Ishikawa (cell line): ENCODE measurements around a stretch of chr1.

GRCh38 chr1:220137337-220137955 is 43.5 kb downstream of the IARS2 start:
- RRBS: no CpG with 5 or more reads among the region's 7 CpGs

- RRBS: no CpG with 5 or more reads among the region's 10 CpGs
Observed at GRCh38 chr1:220754674-220755466, 6.7 kb downstream of the MTARC2 start.

- RRBS: no CpG with 5 or more reads among the region's 3 CpGs
Observed at GRCh38 chr1:220779740-220780360, 6.9 kb upstream of the MTARC1 start.

GRCh38 chr1:220781660-220782287 is 4.9 kb upstream of the MTARC1 start:
- RRBS: no CpG with 5 or more reads among the region's 4 CpGs

DNA sequence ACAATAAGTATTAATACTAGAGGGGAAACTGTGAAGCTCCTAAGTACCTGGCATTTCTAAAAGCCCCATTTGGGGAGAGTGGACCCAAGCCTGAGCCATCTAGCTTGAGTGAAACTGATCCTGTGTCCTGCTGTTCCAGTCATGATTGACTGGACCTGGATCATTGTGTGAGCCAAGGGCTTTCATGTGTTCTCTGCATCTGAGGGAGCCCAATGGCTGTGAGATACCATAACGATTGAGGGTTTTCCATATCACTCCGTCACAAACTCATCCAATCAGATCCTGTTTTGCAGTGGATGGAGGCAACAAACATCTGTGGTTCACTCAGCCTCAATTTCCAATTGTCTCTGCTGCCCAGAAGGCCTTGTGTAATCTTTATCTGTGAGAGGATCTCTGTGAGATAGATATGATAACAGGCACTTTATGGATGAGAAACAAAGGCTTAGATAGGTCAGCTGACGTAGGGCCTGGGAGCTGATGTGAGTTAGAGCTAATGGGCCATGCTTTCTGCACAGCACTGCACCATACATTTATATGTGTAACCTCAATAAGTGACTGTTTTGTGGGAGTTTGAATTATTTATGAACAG is 3.3 kb upstream of the MTARC1 start:
- RRBS: no CpG with 5 or more reads among the region's 3 CpGs

DNA sequence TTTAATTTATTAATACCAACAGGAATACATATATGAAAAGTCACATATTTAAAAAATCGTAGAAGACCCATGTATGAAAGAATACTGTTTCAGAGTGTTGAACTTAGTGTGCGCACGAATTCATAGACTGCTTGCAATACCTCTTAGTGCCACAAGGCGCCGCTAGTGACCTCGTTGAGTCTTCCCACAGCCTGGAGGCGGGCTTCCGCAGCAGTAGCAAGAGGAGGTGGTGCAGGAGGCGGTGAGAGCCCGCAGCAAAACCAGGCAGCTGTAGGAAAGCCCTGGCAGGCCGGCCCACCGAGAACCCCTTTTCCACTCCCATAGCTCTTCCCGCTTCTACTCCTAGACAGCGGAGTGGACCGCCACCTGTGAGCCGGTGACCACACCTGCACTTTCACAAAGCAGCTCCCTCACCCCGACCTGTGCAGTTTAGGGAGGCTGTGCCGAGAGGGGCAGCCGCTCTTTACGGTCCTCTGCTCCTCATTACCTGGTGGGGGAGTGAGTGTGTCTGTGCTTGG is 23.5 kb downstream of the MTARC1 start:
- RRBS: 66% methylated on average over 5 of the region's 20 CpGs

GRCh38 chr1:220876381-220877160 is 2.7 kb upstream of the HLX start:
- RRBS: 83% methylated on average over 5 of the region's 32 CpGs

DNA sequence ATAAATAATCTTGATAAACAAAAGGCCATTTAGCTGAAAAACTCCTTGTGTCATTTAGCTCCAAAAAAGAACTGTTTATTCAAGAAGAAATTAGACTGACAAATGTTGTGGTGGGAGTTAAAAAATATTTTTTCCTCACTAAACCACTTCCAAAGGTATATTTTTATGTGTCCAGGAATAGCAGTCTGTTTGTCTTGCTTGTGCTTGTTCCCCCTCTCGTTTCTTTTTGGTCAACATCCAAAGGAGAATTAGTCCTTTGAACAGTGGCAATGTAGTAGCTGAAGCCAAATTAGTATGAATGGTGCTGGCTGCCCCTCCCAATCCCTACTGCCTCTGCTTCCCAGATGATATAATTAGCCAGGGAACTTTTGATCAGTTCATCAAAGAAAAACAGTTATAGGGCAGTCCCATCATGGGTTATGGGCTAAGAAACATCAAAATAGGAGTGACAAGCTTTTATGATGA is 238.9 kb downstream of the HLX start:
- RRBS: no CpG with 5 or more reads among the region's 1 CpG

- RRBS: no CpG with 5 or more reads among the region's 5 CpGs
Observed at GRCh38 chr1:221213000-221213463, 333.8 kb downstream of the HLX start.

- RRBS: no CpG with 5 or more reads among the region's 4 CpGs
Observed at GRCh38 chr1:221793272-221794081, 51.6 kb upstream of the DUSP10 start.

DNA sequence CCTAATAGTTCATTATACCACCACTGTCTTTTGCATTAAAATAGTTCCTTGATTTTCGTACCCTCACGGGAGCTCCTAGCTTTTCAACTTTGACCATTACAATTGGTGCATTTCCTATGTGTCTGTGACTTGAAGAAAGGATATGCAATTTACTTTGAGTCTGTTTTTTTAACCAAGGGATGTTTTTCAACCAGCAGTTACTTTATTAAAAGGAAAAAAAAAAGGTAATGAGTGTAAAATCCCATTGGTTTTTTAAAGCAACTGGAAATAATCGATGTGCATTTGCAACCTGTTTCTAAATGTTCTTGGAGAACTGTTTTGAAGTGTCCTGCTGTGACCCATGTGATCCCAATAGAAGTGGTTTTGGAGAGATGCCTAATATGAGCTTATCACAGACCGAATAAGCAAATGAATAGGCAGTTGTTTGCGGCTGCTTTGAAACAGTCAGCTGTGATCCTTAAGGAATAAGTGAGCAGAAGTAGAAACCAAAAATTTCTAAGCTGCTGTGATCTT is 329.3 kb upstream of the DUSP10 start:
- RRBS: no CpG with 5 or more reads among the region's 5 CpGs

DNA sequence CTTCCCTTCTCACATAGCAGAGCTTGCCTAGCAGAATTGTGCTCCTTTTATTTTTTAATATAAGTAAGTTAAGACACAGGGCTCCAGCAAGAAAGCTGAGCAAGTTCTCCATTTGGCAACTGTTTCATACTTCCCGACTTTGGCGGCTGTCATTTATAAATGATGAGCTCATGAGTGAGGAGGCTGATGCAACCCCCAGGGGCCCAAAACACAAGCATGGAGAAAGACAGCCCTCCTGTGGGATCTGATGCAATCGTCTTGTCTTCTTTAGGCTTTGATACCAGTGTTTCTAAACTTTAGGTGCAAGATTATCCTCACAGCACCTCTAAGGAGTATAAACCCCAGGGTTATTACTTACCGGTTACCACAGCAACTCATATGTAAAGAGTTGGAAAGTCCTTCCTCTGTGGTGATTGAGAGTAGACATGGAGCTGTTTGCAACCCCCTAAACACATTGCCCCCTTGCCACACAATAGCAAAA is 92.5 kb downstream of the HHIPL2 start:
- RRBS: no CpG with 5 or more reads among the region's 4 CpGs

GRCh38 chr1:222524793-222525287 is 23.1 kb downstream of the HHIPL2 start:
- RRBS: no CpG with 5 or more reads among the region's 1 CpG

- RRBS: no CpG with 5 or more reads among the region's 11 CpGs
Observed at GRCh38 chr1:222629419-222630236, 11.7 kb downstream of the MIA3 start.

DNA sequence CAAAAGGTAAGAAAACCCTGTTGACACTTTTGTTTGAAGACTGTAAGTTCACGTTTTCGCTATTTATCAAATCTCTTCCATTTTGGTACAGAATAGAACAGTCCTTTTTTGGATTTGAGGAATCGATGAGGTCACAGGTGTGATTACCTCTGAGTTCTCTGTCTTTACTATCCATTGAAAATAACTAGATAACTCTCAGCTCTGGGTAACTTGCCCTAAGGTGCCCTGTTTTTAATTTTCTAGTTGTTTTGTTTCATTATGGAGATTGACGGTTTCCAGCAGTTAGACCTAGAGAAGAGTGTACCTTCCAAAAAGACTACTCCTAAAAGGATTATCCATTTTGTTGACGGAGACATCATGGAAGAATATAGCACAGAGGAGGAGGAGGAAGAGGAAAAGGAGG is 9.3 kb downstream of the FAM177B start:
- RRBS: no CpG with 5 or more reads among the region's 5 CpGs

DNA sequence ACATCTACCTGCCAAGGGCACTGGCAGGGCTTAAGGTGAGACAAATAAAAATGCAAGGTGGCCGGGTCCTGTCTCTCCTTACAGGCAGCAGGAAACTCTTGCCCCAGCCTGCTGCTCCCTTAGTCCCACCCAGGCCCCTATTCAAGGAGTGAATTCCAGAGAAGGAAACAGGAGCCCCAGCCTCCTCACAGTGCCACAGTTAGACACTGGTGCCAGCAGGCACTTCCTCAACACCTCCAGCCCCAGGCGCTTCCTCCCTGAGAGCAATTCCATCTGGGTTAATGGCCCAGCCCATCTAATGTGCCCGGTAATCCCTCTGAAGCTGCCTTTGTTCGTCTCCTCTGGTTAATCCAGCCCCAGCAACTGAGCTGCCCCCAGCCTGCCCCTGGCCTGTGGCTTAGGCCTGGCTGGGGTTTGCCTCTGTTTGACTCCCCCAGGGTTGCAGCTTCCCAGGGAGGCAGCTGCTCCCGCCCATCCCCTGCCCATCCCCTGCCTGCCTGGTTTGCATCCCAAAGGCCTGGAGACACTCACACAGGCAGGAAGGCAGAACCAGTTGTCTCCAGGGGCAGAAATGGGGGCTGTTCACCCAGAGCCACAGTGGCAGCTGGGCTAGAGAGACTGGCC is 120.5 kb downstream of the TLR5 start:
- RRBS: no CpG with 5 or more reads among the region's 5 CpGs

DNA sequence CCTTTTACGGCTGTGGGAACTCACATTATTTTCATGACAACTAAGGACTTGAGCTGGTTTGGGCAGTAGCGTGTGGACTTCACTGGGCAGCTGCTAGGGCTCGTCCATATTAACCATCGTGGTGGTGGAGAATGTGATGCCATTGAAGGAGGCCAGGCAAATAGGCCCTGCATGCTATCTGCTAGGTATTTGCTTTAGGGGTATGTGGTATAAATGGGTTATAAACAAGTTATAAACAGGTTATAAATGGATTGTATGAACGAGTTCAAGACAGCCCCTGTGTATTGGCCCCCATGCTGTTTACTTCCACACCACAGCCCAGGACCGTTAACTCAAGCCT is 50.9 kb downstream of the TLR5 start:
- RRBS: no CpG with 5 or more reads among the region's 6 CpGs

GRCh38 chr1:223175367-223176134 is 32.5 kb upstream of the TLR5 start:
- RRBS: no CpG with 5 or more reads among the region's 5 CpGs

DNA sequence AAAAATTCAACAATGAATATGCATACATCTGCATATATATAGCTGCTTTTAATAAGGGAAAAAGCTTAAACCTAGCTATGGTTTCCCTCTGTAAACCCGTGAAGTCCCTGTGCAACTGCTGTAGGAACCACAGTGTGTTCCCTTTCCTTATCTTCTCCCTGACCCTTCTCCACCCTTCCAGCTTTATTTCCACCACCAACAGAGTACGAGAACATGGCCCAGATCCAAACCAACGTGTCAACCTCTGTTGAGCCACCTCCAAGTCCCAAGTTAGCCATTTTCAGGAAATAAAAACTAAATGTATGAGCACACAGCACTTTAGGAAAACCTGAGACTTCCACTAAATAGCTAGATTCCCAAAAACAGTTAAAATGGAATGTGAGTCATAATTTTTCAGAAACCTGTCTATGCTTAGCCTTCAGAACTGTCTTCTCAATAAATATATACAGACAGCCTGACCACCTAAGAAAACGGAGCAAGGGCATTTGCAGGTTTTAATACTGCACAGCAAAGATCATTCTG is 20.2 kb downstream of the SUSD4 start:
- RRBS: no CpG with 5 or more reads among the region's 4 CpGs